Mammary microvascular endothelial cell (primary cell): Measurements from ENCODE around the gene AURKA.

- RAMPAGE, long total RNA, result no peak
Measured at GRCh38 chr20:53777917-53778455, 184.3 kb upstream of the ZNF217 start.

- RAMPAGE, long total RNA, result no peak
Measured at GRCh38 chr20:53786575-53787381, 193.1 kb upstream of the ZNF217 start.

- RAMPAGE, long total RNA, result no peak
Measured at GRCh38 chr20:53867180-53867570, 203.2 kb downstream of the BCAS1 start.

DNA sequence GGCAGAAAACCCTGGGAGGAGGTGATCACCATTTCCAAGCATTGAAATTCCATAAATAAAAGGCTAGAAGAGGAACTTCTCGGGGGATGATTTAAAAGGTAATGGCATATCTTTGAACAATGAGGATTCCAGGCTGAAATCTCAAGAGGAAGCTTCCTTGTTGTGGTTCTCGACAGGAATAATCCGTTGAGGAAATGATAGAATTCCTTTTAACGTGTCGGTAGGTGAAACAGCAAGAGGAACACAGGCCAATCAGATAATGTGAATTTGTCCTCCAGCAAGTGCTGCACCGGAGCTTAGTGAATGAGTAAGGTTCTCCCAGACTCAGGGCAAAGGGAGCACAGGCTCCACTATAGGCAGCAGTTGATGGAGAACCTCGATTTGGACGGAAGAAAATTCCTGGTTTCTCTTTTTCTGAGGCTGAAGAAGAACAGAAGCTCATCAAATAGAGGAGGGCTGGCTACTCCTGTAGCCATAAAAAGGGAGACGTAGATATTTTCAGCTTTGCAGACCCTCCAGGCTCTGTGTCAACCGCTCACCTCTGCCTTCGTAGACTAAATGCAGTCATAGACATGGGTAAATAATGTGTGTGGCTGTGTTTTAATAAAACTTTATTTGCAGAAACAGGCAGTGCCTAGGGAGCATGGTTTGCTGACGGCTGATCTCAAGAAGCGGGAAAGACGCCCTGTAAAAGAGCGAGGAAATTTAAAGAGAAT lies 172.1 kb downstream of the BCAS1 start:
- RAMPAGE, long total RNA, result no peak

- RAMPAGE, long total RNA, result no peak
Measured at GRCh38 chr20:53935346-53935634, 135.1 kb downstream of the BCAS1 start.

- RAMPAGE, long total RNA, result no peak
Measured at GRCh38 chr20:53939342-53939868, 131.0 kb downstream of the BCAS1 start.

DNA sequence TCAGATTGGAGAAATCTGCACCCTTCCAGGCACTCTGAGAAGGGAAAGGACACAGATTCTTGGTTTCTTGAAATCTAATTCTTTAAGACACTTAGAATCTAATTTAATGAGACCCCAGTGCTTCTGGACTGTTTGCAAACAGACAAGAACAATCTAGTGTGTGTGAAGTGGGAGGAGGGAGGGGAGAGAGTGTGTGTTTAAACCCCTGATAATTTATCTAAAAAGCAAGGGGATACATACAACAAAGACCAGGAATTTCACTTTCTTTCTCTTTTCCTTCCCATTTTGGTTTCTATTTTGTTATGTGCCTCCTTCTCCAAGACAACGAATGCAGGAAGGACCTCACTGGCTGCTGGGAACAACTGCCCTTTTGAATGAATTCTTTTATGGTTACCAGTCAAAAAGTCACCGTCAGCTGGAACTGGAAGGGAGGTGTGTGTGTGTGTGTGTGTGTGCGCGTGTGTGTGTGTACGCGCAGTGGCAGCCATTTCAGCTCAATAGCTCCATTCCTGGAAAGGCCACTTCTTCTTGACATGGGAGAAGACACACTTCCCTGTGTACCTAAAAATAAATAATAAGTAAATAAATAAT lies 129.3 kb downstream of the BCAS1 start:
- RAMPAGE, long total RNA, result no peak

- RAMPAGE, long total RNA, result no peak
Measured at GRCh38 chr20:54028331-54029213, 41.8 kb downstream of the BCAS1 start.

DNA sequence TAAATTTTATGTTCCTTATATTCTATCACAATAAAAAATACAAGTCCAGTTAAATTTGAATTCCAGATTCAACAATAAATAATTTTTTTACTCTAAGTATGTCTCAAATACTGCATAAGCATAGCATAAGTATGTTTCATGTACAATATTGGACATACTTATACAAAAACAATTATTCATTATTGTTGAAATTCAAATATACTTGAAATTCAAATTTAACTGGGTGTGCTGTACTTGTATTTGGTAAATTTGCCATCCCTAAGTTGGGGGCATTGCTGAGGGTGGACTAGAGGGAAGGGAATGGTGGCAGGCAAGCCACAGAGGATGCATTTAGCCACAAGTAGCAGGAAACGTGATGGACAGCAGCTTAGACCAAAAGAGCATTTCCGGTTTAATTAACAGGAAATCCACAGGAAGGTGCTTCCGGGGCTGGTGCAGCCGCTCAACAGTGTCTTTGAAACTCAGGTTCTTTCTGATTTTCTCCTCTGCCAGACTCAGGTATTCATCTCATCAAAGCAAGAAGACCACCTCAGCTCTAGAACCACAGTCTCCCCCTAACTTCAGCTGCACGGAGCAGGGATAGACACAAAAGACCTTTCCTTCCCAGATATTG lies 7.8 kb upstream of the BCAS1 start:
- RAMPAGE, long total RNA, result no peak

DNA sequence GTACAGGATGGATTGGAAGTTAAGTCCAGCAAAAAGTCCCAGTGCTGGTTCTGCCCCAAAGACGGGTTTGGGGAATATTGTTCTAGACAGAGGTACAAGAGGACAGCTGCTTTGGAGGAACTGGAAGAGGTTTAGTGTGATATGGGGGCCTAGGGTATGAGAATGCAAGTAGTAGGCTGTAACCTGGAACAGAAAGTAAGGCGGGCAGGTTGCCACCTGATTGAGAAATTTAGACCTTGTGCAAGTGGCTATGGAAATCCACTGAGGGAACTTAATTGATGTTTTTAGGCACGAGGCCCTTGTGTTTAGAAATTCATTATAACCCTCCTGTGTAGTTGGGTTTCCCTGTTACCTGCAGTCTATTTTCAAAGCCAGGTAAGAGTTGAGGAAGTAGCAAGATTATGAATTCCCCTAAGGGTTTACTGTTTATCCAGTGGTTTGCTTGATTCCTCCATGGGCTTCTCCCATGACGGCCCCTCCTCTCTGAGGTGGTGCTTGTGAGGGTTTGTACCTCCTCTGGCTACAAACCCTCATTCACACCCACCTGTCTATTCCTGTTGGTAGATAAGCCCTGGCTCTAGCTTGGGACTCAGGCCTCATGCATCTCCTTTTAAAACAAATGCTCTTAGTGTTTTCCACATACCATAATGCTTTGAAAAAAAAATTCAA lies 42.0 kb upstream of the BCAS1 start:
- RAMPAGE, long total RNA, result no peak

DNA sequence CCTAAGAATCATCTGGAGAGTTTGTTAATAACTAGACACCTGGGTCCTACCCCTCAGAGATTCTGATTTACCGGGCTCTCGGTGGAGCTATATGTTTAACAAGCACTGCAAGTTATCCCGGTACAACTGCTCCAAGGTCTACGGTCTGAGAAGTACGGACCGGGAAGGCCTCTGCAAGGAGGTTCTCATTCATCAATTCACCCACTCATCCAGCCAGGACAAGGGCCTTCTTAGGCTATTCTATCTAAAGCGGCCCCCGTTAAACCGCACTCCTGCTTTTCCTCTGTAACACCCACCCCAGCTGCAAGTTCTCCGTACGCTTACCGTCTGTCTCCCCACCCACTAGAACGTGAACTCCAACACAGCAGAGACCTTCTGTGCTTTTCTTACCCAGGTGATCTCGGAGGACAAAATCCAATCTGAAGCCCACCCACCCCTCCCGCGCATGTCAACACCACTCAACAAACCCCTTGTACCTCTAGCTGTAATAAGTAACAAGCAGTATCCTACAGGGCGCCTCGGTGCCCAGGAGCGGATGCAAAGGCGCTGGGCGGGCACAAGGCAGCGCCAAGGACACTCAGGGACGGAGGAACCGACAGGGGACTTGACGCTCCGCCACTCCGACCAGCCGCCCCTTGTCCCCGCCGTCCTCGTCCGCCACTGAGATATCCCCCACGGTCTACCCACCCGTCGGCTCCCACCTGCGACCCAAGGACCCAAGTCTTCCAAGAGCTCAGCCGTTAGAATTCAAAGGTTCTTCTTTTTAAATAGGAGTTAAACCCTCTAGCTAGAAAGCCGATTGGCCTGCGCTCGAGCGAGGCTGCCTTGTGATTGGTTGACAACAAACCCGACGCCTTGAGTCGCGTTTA lies at the start of gene AURKA:
TSS of gene AURKA (minus strand) at position 749 of the 869 bp plus-strand sequence.
- RAMPAGE, long total RNA, result start-site peak on the minus strand centred at position 737 of the sequence, 28 bp wide, 539 and 472 reads in 2 replicates

- RAMPAGE, long total RNA, result no peak
Measured at GRCh38 chr20:56721868-56722659, 93.0 kb downstream of the TFAP2C start.

DNA sequence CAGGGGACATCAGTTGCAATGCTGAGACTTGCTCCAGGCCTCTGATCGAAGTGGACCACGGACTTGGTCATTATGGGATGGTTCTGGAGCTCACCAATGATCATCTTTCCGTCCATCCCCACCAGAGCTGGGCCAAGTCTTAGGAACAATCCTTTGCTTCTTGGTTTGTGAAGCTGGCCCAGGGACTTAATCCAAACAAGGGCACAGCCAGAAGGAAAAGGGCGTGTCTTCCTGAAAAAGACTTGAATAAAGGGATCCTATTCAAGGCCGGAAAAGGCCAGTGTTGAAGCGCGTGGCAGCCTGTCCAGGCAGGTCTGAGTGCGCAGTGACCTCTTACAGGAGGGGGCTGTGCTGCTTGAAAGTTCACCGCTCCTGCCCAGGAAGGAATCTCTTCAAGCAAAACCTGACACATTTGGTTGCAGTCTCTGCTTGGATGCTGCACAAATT lies 136.0 kb downstream of the TFAP2C start:
- RAMPAGE, long total RNA, result no peak

DNA sequence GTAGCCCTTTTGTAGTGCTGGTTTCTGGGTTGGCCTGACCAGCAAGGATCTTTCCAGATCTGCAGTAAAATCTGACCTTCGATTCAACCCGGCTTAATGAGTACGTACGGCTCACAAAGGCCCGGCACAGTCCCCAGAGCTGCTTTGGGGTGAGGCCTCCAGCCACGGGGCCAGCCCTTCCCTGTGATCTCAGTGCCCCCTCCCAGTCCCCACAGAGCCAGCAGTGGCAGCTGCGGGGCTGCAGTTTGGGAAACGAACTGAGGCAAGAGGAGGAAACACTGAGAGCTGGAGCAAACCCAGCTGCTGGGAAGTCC lies 157.4 kb downstream of the BMP7 start:
- RAMPAGE, long total RNA, result no peak

DNA sequence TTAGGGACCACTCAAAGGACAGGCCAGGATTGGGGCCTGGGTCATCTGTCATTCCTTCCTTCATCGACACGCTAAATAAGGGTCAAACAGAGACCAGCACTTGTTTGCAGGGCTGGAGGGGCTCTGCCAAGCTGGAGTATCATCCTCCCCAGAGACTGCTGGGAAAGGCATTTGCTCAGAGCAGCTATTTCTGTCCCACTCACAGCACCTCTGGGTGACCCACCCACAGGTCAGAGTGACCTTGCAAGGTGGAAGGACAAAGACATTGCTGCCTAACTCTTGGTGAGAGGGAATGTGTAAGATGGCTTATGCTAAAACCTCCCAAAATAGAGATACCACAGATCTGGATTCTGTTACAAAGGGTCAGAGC lies 109.0 kb downstream of the BMP7 start:
- RAMPAGE, long total RNA, result no peak

- RAMPAGE, long total RNA, result no peak
Measured at GRCh38 chr20:57385027-57385491, 6.1 kb upstream of the RBM38 start.

- RAMPAGE, long total RNA, result no peak
Measured at GRCh38 chr20:57396617-57397583, 5.7 kb downstream of the RBM38 start.

GRCh38 chr20:57540906-57541577 lies 16.1 kb upstream of the CTCFL start:
- RAMPAGE, long total RNA, result no peak

DNA sequence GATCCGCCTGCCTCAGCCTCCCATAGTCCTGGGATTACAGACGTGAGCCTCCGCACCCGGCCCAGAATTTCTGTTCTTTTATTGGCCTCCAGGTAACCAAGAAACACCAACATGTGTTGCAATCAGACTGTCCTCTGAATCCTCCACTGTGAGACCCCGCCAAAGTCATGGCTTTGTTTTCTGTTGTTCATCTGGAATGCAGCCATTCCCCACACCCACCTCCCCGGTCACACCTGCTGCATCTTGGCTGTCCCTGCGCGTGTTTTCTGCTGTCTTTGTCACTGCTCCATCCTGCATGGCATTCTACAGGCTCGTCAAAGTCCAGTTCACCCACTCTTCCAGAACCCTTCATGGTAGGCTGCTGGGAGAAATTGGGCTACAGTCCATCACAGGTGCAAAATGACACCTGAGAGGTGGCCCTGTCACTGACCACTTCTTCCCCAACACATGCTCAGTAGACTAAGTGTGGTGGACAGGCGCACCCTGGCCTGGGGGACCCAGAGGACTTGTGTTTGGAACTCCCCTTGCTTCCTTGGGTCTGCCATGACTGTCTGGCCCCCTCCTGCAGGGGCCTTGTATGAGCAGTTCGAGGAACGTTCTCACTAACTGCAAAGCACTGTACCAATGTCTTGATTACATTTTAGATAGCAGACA lies 4.2 kb upstream of the PCK1 start:
- RAMPAGE, long total RNA, result no peak

DNA sequence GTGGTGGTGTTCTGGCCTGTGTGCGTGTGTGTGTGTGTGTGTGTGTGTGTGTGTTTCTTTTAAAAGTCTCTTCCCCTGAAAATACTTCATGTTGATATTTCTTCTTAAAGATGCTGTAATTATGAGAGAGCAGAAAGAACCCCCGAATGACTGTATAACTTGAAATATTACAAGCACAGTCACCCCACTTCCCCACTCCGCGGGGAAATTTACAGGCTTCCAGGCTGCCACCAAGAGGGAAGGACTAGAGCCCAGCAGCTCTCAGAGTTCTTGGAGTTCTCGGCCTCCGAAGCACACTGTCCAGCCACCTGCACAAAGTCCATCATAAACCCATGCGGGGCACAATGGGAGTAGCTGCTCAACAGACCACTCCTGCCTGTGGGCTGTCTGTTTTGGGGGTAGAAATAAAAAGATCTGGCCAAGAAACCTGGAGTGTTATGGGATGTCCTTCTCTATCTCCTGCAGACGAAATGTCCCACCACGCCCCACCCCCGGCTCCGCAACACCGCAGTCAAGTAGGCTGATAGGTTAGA lies 26.2 kb downstream of the PMEPA1 start:
- RAMPAGE, long total RNA, result no peak